Metanephros (tissue), 2 donors: Measurements from ENCODE around the genes UBXN6, TNFAIP8L1, FEM1A and UHRF1.

DNA sequence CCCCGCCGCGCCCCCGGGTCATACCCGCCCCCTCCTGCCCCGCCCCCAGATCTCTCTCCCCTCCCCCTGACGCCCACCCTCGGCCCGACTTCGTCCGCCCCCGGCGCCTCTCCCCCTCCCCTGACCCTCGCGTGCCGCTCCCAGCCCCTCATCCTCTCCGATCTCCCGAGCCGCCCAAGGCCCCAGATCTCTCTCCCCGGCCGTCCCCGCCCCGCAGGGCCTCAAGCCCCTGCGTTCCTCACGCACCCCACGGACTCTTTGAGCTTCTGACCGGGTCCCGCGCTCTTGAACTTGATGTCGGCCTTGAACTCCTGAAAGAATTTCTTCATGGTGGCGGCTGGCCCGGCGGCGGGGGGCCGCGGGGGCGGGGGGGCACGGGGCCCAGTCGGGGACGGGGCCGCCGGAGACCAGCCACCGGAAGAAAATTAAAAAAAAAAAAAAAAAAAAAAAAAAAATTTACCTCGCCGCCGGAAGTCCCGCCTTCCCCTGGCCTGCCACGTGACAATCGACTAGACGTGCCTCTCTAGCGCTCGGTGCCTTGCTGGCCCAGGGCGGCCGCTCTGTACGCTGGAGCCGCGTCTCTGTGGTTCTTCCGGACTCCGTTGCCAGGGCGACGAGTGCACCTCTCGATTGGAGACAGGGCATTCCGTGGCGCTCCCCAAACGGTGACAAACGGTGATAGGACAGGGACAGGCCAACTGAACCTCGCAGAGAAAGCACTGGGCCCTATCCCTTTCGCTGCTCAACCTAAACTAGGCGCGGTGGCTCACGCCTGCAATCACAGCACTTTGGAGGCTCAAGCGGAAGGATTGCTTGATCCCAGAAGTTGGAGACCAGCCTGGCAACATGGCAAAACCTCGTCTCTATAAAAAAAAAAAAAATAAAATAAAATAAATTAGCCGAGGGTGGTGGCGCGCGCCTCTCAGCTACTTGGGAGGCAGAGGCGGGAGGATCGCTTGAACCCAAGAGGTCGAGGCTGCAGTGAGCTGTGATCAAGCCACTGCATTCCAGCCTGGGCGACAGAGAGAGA lies at the start of gene UBXN6:
UBXN6 (minus strand) TSS at position 426 of the 1,030 bp plus-strand sequence.
- RAMPAGE, long total RNA, result no peak

DNA sequence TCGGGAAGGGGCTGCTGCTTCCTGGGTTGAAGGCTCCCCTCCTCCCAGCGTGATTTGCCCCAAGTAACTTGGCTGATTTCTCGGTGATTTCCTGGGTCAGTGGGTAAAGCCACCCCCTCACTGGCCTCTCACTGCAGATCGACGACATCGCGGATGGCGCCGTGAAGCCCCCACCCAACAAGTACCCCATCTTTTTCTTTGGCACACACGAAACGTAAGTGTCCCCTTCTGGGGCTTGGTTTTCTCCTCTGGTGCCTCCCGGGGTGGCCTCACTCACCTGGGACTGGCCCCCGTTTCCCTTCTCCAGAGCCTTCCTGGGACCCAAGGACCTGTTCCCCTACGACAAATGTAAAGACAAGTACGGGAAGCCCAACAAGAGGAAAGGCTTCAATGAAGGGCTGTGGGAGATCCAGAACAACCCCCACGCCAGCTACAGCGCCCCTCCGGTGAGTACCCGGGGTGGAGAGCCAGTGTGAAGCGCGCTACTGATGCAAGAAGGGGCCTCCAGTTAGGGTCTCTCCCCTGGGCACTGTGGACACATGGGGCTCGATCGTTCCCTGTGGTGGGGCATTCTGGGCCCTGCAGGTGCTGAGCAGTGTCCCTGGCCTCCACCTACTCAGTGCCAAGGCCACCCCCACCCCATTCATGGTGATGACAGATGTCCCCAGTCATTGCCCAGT lies 3.2 kb downstream of the HDGFL2 start:
- RAMPAGE, long total RNA, result no peak

GRCh38 chr19:4499875-4500327 lies 18.4 kb downstream of the PLIN4 start:
- RAMPAGE, long total RNA, result no peak

DNA sequence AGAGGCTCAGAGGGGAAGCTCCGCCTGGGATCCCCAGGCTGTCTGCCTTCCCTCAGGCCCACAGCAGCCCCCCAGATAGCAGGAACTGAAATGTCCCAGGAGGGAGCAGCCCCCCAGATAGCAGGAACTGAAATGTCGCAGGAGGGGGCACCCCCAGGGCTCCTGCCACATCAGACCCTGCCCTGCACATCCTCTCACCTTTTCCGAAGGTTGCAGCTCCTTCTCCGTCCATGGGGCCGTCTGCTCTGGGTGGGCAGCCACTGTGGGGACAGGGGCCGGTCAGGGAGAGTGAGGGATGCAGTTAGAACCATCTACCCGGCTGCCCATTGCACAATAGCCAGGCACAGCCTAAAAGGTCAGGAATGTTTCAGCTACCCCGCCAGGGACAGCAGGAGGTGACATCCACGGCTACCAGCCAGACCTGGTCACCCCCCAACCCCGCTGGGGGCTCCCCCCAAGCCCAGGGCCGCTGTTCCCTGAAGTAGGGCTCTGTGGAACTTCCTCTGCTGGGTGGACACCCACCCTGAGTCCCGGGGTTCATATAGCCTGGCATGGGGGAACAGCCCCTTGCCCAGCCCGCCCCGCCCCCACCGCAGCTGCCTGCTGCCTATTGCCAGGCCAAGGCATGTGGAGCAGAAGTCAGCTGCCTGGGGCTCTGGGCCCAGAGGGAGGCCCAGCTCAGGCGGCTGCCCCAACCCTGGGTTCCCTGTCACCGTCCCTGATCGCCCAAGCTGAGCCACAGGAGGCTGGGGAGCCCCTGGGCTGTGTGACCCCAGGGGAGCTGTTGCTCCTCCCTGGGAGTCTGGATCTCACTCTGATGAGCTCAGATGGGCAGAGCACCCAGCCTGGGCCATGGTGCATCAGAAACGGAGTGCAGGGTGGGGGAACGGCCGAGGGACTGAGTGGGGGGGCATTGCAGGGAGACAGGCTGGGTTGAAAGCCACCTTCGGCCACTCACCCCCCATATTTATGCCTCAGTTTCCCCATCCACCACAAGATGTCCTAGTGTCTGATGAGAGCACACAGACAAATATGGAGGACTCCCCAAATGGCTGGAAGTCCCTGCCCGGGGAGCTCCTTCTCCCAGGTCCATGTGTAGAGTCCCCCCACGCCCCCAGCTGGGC lies 1.5 kb downstream of the PLIN4 start:
- RAMPAGE, long total RNA, result no peak

GRCh38 chr19:4536640-4537255 lies 1.7 kb upstream of the PLIN5 start:
- RAMPAGE, long total RNA, result no peak

DNA sequence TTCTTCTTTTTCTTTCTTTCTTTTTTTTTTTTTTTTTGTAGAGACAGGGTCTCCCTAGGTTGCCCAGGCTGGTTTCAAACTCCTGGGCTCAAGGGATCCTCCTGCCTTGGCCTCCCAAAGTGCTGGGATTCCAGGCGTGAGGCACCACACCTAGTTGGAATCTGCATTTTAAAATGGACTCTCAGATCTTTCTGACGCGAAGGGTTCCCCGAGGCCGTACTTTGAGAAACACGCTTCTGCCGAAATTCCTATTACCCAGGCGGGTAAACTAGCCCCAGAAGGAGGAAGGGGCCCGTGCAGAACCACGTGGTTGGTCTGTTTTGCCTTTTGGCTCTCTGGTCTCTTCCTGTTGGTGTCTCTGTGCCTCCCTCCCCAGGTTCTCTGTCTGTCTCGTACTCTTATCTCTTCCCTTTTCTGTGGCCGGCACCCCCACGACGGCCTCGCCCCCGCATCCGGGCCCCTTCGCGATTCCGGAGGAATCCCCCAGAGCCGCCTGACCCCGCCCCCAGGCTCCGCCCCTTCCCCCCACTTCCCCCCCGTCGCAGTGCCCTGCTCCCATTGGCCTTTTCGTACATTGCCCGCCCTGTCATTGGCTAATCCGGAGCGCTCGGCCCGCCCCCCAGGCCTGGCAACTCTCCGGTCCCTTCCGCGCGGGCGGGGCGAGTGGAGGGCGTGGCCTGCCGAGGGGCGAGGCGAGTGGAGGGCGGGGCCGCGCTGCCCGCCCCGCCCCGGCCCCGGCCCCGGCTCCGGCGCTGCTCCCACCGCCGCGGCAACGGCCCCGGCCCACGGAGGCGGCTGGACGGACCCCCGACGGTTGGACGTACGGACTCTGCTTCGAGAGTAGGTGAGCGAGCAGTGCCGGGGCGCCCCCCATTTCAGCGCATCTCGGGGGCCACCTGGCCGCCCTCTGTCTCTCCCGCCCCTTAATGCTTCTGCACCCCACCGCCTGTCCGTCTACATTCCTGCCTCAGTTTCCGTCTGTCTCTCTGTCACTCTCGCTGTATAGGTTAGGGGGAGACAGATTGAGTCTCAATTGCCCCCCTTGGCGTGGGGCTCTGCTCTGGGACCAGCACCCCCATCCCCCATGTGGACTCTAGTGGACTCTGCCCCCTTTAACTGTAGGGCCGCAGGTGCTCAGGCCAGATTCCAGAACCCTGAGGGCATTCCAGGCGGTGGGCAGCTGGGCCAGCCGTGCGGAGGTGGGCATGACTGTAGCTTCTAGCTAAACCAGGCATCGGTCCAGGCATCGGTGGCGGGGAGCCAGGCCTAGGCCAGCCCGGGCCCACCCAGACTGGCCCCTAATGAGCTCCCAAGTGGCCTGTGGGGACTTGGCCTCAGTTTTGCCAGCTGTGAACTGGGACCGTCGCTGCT lies at the start of gene TNFAIP8L1:
TNFAIP8L1 (plus strand) TSS at position 731 of the 1,371 bp plus-strand sequence.
- RAMPAGE, long total RNA, result no peak

- RAMPAGE, long total RNA, result no peak
Observed at GRCh38 chr19:4654279-4655360, 15.3 kb downstream of the TNFAIP8L1 start.

- RAMPAGE, long total RNA, result no peak
Observed at GRCh38 chr19:4678634-4679595, 8.8 kb upstream of the MYDGF start.

GRCh38 chr19:4790982-4791878 lies at the start of gene FEM1A:
Gene FEM1A, plus strand, starts transcription at chr19:4791734.
- RAMPAGE, long total RNA, result no peak

- RAMPAGE, long total RNA, result no peak
Observed at GRCh38 chr19:4792847-4793496, 1.4 kb downstream of the FEM1A start.

- RAMPAGE, long total RNA, result no peak
Observed at GRCh38 chr19:4816226-4817514, 14.8 kb downstream of the TICAM1 start.

DNA sequence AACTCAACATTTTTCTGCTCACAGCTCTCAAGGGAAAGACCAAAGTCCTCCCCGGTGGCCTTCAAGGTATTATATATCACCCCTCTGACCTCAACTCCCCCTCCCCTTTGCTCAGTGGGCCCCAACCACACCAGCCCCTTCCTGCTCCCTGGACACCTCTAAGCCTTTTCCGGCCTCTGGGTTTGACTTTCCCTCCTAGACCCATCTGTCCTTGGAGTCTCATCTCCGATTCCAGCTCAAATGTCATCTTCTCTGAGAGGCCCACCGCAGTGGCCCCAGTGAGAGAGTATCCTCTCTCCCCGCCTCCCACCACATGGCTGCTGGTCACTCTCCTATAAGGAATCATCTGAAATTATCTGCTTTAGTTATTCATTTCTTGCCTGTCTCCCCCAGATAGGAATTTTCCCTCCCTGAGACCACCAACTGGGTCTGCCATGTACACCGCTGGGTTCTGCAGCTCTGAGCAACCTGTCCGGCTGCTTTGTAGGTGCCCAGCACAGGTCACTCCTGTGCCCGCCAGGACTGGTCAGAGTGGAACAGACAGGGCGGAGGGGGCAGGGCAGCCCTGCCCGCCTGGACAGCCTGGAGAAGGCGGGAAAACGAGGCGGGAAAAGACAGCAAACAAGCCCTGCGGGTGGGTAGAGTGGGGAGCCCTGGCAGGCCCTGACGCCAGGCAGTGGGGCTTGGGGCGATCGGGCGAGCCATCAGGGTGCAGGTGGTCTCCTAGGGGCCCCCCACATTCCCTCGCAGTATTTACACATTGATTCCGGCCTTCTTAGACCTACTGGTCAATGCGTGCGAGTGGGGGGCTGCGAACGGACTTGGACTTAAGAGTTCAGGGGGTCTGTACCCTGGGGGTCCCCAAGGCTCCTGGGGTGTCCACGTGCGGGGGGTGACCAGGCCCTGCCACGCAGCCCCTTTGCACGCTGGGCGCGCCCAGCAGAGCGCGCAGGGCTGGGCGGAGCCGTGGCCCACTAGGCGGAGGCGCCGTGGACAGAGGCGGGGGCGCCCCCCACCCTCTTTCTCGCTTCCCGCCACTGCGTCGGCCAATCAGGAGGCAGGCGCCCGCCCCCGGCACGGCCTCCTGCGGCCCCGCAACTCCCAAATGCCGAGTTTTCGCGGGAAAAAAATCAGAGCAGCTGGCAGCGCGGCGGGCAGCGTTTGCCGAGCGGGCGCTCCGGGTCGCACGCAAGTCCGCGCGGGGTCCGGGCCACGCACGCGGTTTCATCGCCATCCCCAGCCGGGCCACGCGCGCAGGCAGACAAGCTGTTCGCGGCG lies at the start of gene UHRF1:
UHRF1 (plus strand) TSS at position 1,133 of the 1,278 bp plus-strand sequence.
- RAMPAGE, long total RNA, result no peak

GRCh38 chr19:4910631-4911463 lies 1.5 kb downstream of the UHRF1 start:
- RAMPAGE, long total RNA, result no peak

GRCh38 chr19:4969721-4970627 lies 1.1 kb downstream of the KDM4B start:
- RAMPAGE, long total RNA, result no peak

GRCh38 chr19:4976182-4976992 lies 7.5 kb downstream of the KDM4B start:
- RAMPAGE, long total RNA, result no peak

GRCh38 chr19:5068017-5068710 lies 99.3 kb downstream of the KDM4B start:
- RAMPAGE, long total RNA, result no peak

GRCh38 chr19:5104664-5105592 lies 136.0 kb downstream of the KDM4B start:
- RAMPAGE, long total RNA, result no peak

DNA sequence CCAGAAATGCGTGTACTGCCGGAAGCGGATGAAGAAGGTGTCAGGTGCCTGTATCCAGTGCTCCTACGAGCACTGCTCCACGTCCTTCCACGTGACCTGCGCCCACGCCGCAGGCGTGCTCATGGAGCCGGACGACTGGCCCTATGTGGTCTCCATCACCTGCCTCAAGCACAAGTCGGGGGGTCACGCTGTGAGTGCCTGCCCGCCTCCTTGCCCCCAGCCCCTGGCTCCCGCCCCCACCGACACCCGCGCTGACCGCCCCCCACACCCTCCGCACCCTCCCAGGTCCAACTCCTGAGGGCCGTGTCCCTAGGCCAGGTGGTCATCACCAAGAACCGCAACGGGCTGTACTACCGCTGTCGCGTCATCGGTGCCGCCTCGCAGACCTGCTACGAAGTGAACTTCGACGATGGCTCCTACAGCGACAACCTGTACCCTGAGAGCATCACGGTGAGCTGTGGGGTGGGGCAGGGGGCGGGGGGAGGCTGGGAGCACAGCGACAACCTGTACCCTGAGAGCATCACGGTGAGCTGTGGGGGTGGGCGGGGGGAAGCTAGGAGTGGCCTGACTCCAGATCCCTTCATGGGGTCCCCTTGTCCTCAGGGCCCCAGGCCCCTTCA lies 175.2 kb downstream of the KDM4B start:
- RAMPAGE, long total RNA, result no peak

DNA sequence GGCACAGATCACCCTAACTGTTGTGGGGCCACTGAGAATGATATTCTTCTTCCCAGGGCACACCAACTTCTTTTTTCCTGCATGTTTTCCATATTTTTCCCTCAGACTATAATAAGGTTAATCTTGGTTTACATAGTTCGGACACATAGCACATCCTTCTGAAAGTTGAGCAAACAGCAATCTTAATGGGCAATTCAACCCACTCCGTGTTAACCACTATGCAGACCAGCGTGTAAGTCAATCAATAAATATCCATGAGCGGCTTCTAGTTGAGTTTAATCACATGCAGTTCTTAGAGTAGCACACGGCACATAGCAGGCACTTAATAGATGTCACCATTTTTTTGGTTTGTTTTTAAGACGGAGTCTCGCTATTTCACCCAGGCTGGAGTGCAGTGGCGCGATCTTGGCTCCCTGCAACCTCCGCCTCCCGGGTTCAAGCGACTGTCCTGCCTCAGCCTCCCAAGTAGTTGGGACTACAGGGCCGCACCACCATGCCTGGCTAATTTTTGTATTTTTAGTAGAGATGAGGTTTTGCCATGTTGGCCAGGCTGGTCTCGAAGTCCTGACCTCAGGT lies 11.9 kb upstream of the PTPRS start:
- RAMPAGE, long total RNA, result no peak

DNA sequence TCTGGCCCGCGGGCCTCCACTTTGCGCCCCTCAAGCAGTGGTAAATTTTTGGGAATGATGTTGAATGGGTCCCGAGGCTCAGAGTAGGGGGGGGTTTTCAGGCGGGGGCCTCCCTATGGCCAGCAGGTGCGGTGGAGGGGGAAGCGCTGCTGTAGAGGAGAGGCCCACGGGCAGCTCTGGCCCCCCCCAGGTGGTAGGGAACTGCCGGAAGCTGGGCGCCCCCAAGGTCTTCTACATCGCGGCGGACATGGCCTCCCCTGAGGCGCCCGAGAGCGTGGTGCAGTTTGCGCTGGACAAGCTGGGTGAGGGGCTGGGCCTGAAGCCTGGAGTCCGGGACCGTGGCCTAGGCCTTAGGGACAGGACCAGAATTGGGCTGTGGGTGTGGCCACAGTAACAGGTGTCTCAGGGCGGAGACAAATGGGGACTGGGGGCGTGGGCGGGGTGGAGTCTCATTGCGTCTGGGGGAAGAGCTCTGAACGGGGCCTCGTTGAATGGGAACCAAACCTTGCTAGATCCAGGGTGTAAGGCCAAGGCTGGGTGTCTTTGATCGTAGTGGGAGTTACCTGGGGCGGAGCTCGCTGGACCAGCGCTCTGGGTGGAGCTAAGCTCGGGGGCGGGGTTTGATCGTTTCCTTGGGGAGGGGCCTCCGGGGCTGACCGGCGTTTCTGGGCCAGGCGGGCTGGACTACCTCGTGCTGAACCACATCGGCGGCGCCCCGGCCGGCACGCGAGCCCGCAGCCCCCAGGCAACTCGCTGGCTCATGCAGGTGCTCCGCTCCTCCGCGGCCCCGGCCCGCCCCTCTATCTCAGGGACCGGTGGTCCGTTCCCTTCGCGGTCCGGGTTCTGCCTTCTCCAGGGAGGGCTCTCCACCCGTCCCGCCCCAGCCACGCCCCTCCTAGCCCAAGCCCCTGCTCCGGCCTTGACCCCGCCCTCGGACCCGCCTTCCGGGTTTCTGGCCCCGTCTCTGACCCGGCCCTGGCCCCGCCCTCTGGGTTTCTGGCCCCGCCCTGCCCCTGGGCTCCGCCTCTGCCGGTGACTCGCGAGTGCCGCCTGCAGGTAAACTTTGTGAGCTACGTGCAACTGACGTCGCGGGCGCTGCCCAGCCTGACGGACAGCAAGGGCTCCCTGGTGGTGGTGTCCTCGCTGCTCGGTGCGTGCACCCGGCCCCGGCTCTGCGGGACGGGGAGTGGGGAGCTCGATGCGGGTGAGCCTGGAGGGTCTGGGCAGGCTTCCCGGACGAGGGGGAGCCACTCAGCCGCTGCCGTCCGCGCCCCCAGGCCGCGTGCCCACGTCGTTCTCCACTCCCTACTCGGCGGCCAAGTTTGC lies 3.4 kb upstream of the RPL36 start:
- RAMPAGE, long total RNA, result no peak